Astrocyte (in vitro differentiated cells and primary cell): Measurements from ENCODE around the gene CNDP2.

DNA sequence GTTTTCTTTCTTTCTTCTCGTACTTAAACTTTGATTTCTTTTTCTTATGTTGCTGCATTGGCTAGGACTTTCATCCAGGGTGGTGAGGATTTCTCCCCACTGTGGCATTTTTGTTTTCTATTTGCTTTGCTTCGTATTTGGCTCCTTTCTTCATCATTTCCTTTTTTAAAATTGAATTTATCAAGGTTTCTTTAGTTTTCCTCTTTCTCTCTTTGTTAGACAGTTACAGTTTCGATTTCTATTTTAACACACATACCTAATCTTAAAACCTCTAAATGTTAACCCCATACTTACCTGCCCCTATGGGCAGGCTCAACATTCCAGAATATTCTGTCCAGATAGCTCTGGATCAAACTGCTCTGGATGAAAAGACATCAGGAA lies 49.3 kb downstream of the DIPK1C start:
- PRO-cap: no peak
- RRBS, 2 experiments: no CpG with 5 or more reads among the region's 3 CpGs

DNA sequence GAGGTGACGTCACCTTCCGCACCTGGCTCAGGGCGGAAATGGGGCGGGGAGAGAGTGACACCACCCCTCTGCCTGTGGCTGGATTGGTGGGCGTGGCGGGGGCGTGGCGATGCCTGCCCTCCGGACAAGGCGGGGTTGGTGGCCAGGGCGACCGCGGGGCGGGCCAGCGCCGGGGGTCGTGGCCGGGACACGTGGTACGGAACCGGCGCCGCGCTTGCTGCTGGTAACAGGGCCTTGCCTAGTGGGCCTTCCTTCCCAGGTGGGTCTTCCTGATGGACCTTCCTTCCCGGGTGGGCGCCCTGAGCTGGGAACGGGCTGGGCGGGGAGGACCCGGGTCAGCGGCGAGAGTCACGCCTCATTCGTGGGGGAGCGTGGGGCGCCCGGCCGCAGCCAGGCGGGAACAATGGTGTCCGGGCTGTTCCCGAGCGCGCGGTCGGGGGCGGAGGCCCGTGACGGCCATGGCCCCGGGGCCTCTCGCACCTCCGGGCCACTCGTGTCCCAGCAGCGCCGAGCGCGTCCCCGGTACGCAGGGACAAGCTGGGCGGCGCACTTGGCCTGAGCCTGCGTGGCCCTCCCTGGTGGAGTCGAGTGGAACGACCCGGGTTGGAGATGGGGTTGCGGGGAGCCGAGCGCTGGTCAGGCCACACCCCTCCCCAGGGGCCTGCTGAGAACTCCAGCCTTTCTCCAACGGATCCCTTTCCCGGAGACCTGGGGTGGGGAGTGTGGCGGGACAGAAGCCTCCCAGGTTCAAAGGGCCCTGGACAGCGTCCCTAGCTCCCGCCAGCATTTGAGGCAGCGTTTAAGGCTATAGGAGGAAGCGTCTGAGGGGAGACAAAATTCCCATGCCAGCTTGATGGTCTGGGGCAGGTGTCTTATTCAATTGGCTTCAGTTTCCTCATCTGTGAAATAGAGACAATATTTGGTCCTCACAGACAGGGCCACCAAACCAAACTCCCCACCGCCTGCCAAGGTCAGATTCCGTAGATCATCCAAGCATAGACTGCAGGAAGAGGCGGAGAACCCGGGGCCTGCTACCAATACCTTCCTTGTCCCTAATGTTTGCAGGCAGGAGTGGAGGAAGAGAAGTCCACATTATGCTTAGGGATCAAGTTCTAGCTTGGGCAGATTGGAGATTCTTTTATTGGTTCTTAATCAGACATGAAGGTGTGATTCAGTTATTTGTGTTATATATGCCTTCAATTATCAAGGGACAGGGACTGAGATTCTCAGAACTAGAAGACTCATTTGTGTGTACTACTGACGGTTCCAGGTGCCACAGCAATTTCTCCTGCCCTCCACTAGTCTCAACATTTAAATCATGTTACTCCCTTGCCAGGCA lies at the start of gene CNDP2:
Gene CNDP2 (plus strand): TSS at position 191 of the 1,339 bp plus-strand sequence.
- PRO-cap: bidirectional peak, plus-strand start at position 195 of the sequence, minus-strand start outside the sequence; bidirectional peak, plus-strand start at position 695 of the sequence, minus-strand start at position 552 of the sequence
- RRBS, 2 experiments: 2 to 3% methylated on average over 47 to 52 of the region's 78 CpGs

DNA sequence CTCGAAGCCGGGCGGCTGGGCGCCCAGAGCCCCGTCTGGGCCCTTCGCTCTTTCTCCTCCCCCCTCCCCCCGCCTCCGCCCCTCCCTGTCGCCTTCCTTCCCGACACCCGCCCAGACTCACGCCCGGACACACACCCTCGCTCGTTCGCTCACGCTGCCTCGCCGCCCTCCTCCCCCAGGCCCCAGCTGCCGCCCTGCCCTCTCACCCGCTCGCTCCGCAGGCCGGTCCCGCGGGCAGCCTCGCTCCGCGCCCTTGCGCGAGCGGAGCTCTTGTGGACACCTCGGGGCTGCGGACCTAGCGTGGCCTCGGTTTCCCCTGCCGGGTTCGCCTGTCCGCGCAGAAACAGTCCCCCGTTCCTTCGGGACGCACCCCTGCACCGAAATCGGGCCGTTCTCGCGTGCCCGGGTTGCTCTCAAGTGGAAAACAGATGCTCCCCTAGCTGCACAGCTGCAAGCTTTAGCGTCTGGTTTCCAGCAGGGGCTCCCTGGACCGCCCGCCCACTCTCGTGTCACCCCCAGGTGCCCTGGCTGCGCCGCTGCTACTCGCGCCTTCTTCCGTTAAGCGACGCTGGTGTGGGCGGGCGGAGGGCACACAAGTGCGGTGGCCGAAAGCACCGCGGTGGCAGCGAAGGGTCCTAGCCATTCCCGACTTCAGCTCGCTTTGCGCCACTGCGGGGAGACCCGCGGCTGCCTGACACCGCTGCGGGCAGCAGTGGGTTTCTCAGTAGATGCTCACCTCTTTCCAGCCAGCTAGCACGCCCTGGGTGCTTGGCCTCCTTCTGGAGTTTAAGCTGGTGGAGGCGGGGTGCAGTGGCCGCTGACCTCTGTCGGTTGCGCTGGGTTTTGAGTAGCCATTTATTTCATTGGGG lies 588 bp downstream of the ZNF407 start:
- PRO-cap: unidirectional peak, minus-strand start at position 781 of the sequence
- RRBS, 2 experiments: under 1 to 1% methylated on average over 13 to 38 of the region's 80 CpGs

- PRO-cap: no peak
- RRBS, 2 experiments: no CpG with 5 or more reads among the region's 18 CpGs
These were observed 145.1 kb downstream of the PTGR3 start for GRCh38 chr18:75063911-75064166.

- PRO-cap: no peak
- RRBS, 2 experiments: no CpG with 5 or more reads among the region's 3 CpGs
These were observed 16.3 kb downstream of the TSHZ1 start for GRCh38 chr18:75226952-75227184.

DNA sequence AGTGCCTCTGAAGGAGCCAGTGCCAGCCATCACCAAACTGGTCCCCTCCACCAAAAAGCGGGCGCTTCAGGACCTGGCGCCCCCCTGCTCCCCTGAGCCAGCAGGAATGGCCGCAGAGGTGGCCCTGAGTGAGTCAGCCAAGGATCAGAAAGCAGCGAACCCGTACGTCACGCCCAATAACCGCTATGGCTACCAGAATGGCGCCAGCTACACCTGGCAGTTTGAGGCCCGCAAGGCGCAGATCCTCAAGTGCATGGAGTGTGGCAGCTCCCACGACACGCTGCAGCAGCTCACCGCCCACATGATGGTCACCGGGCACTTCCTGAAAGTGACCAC lies 75.8 kb downstream of the TSHZ1 start:
- PRO-cap: no peak
- RRBS, 2 experiments: no CpG with 5 or more reads among the region's 16 CpGs

DNA sequence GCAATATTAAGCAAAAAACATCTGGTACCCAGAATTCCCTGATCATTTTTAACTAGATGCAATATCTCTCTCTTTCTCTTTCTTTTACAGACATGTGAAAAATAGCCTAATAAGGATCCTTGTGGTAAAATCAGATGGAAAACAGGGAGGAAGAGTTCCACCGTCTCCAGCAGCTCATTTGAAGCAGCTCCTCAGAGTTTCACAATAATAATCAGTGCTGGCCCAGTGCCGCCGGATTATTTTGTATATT lies 227.5 kb upstream of the SMIM21 start:
- PRO-cap: no peak
- RRBS, 2 experiments: no CpG with 5 or more reads among the region's 3 CpGs

- PRO-cap: no peak
- RRBS, 2 experiments: no CpG with 5 or more reads among the region's 11 CpGs
These were observed 98.4 kb downstream of the ZNF516 start for GRCh38 chr18:76396535-76397203.

DNA sequence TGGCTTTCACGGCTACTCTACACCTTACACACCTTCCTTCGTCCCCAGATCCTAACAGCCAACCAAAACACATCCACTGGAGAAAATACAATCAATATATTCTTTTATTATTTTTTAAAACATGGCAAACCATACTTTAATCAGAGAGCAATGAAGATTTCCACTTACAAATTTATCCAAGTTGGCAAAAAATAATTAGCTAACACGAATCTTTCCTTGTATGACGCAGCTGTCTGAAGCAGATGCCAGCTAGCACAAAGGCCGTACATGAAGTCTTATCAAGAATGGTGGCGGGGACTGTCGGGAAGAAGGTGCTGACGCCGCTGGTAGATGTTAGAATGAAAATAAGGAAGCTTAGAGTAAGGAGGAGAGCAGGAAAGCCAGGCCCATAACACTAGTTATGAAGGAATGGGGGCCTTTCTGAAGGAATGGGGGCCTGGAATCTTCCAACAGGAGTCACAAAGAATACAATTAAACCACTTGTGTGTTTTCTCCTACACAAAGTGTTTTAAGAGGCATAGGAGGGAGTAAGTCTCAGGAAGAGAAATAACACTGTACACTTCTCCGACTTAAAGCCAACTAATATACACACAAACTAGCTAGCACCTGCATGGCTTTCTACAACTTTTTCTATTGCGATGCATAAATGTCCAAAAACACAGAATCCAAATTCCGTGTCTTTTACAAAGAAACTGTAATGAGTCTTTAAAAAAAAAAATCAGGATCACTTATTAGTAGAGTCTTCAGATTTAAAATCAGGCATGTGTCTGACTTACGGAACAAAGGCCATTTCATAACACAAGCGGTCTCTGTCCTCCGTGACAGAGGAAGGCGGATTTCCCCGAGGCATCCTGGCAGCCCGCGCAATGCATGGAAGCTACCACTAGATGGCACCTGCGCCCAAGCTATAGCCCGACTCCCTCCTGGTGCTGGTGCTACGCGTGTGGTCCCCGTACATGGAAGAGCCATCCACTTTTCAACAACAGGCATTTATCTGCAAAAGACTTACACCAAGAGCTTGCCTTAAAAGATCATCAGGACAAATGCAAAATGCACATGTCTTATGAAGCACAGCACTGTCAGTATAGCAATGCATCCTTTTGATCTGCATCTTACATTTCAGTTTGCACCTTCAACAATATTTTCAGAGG lies 96.5 kb downstream of the ZNF516 start:
- PRO-cap: no peak
- RRBS, 2 experiments: no CpG with 5 or more reads among the region's 24 CpGs

DNA sequence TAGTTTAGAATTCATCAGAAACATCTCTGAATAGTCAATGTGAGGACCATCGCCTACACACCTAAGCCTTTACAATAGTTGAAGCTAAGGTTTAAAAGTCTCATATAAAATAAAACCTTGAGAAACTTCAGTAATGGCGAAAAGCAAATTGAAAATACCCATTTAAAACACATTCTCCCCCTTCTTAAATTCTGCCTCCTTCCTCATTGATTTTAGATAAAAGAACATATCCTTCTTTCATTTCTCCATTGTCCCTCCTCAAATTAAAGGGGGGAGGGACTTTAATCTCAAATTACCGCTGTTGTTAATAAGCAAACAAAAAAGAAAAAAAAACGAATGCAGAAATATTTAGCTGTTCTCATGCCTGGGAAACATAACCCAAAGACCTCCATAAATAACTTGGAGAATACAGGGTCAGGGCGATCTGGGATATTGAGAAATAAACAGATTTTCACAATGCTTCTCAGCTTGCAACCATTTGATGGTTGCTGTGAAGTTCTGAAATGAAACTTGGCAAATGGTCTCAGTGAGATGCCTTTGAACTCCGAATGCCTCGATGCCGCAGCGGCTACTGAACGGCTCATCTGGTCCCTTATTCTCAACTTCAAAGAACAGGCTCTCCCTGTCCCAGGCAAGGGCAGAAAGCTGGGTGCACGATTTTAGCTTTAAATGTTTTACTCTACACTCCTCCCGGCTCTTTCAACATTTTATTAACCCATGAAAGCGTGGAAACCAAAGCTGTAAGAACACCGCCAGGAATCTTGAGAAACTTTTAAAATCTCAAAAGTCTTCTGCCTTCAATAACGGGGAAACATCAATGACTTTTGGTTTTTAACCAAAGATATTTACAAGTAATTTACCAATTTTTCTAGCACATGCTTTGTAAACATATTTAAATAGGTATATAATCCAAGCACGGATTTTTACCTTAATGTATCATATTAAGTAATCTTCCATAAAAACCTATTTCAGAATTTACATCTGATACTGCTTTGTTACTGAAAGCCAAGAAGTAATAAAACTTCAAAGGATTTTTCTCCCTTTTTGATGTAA lies 78.1 kb downstream of the ZNF516 start:
- PRO-cap: no peak
- RRBS, 2 experiments: no CpG with 5 or more reads among the region's 16 CpGs

- PRO-cap: no peak
- RRBS, 2 experiments: 99% methylated on average over 4 of the region's 41 CpGs
These were observed 32.9 kb downstream of the ZNF516 start for GRCh38 chr18:76461748-76462937.

DNA sequence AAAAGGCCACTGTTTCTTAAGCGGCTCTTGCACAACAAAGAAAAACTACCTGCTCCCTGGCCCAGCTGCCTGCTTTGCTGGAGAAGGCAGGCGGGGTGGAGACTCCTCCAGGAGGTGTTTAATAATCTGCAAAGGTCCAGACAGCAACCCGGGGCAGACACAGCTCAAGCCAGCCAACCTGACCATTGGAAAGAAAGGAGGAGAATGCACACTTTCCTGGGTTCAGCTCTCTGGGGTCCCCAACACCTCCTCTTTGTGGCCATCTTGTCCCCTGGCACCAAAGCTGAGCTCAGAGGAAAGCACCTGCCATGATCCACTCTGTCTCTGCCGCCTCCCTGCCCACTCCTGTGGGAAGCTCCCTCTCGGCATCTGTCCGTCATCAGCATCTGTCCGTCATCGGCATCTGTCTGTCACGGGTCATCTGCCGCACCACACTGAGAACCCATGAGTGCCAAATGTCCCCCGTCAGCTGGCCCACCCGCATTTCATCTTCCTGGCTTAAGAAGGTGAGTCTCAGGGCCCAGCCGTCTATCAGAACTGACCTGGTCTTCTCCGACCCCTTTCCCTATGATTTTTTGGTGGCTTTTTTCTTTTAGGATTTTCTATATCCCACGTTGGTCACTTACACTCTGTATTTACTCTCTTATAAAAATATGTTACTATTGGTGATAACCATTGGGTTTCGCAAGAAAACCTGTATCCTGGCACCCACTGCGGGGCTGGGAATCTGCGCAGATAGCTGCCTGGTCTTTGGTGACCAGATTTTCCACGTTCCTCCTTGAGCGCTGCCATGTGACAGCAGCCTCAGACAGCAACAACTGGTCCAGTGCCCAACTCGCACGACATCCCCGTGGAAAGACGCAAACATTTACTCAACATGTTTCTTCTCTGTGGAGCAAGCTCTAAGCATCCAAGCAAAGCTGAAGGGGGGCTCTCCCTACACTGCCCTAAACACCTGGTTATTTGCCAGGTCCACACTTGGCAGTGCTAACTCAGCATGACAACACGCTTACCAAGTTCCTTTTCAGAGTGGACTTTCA lies 11.6 kb downstream of the ZNF516 start:
- PRO-cap: no peak
- RRBS, 2 experiments: no CpG with 5 or more reads among the region's 25 CpGs

DNA sequence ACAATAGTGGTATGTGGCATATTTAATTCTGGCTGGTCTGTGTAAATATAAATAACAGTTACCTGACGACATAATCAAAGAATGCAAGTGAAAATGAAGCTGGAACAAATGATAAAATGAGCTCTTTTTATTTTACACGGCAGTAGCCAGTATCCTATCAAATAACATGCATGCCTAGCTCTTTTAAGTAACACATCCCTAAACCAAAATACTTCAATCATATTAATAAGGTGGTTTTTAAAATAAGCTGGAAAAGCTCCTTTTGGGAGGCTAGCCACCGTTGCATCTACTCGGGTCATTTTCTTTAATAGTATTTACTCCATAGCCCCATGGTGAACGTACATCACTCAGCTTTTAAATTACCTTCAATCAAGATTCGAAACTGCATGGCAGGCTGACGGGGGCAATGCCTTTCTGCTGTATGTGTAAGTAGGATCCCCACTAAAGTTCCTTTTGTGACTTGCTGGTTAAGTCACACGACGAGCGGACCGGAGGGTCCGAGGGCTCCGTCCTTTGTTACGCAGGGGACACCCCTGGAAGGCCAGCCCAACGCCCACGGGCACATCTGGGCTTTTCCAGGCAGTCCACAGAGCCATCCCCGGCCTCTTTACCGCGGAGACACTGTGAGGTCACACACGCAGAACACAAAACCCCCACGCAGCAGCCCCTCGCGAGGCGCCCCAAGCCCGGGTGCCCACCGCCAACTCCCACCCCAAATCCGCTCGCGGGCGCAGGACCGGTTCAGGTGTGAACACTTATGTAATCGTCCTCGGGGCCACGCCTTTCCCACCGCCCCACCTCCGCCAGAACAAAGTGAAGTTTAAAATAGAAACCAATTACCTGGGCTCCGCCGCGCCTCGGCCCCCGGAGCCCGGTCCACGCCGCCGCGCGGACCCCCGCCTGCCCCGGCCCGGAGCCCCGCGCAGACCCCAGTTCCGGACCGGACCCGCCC lies 4.4 kb downstream of the ZNF516 start:
- PRO-cap: no peak
- RRBS, 2 experiments: 1 to 2% methylated on average over 14 to 23 of the region's 55 CpGs

- PRO-cap: no peak
- RRBS, 2 experiments: no CpG with 5 or more reads among the region's 13 CpGs
These were observed 1.5 kb upstream of the ZNF516 start for GRCh38 chr18:76496584-76496893.

DNA sequence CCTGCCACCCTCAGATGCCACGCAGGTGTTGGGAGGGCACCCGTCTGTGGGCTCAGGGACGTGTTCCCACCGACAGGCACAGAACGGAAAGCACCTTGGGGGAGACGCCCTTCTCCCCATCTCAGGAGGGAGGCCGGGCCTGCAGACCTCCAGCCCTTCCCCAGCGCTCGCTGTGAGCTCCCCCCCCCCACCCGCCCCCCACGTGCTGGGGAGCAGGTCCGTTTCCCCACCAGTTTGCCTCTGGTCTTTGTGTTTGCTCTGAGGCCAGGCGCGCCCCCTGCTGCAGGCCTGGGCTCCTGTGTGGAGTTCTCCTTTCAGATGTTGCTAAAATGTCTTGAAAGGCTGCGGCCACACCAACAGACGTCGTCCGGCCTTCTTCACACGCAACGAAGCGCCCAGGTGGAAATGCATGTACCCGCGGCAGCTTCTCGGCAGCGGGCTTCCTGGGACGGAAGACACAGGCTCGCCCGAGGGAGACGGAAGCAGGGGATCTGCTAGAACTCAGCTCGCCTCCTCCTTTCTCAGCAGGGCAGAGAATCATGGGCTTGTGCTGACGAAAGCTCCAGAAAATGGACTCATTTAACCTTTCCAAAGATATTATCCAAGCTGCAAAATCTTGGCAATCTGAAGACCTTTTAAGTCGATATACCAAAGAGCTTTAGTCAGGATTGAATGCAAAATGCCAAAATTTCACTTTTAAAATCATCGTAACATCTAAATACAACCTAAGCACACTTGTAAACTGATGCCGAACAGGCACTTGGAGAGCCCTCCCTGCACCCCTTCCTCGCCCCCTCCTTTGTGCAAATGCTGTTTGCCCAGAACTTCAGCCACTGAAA lies 125.3 kb upstream of the ZNF516 start:
- PRO-cap: no peak
- RRBS, 2 experiments: no CpG with 5 or more reads among the region's 35 CpGs

- PRO-cap: no peak
- RRBS, 2 experiments: no CpG with 5 or more reads among the region's 24 CpGs
These were observed 126.5 kb upstream of the ZNF516 start for GRCh38 chr18:76621116-76622338.

- PRO-cap: no peak
- RRBS, 2 experiments: 96 to 98% methylated on average over 2 of the region's 37 CpGs
These were observed 153.8 kb downstream of the MBP start for GRCh38 chr18:76978538-76979463.

GRCh38 chr18:77043901-77044759 lies 88.5 kb downstream of the MBP start:
- PRO-cap: no peak
- RRBS, 2 experiments: 69 to 71% methylated on average over 4 of the region's 23 CpGs

- PRO-cap: no peak
- RRBS, 2 experiments: no CpG with 5 or more reads among the region's 19 CpGs
These were observed 79.5 kb downstream of the MBP start for GRCh38 chr18:77052871-77053709.

DNA sequence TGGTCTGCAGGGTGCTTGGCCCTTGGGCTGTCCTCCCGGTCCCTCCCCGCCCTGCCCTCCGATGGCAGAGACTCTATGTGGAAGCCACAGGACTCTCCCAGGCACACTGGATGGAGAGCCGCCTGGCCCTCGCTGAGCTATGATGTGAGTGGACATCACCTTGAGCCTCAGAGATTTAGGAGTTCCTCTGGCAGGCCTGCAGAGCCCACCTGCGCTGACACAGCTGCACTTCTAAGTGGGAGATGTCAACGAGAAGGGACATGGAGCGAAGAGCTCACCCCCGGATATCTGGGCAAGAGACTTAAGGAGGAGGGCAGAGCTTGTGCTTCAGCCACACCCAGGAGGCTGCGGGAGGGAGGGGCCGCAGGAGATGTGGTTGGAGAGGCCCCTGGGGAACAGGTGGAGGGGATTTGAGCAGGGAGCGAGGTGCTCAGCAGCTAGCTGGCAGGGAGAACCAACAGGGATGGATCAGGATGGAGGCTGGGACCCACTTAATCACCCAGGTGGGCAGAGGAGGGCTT lies 78.5 kb downstream of the MBP start:
- PRO-cap: no peak
- RRBS, 2 experiments: no CpG with 5 or more reads among the region's 12 CpGs